ENCODE data around the gene NMT2.

DNA sequence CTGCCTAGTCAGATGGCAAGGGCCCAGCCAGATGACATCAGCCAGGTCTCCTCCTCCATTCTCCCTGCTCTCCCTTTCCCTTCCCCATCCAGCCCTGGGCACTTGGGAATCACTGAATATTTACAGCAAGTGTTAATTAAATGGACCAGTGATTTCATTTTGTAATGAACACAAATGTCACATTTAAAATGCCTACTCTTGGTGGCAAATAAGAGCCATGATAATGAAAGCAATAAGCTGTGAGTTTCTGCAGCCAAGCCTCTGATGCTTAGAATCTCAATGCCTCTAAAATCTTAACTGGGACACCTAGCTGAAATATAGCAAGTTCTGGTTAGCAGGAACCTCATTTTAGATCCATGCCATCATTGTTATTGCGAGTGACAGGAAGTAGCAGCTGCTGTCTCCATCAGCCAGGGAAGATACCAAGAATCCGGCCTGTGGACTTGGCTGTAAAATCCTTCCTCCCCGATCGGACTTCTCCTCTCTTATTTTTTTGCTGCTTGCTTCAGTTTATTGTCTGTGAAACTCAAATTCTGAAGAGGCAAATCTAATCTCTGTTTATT lies 202.2 kb downstream of the PRPF18 start:
- RRBS: no CpG with 5 or more reads among the region's 4 CpGs

GRCh38 chr10:13820921-13821423 lies 234.2 kb downstream of the PRPF18 start:
- RRBS: 82% methylated on average over 6 of the region's 13 CpGs

DNA sequence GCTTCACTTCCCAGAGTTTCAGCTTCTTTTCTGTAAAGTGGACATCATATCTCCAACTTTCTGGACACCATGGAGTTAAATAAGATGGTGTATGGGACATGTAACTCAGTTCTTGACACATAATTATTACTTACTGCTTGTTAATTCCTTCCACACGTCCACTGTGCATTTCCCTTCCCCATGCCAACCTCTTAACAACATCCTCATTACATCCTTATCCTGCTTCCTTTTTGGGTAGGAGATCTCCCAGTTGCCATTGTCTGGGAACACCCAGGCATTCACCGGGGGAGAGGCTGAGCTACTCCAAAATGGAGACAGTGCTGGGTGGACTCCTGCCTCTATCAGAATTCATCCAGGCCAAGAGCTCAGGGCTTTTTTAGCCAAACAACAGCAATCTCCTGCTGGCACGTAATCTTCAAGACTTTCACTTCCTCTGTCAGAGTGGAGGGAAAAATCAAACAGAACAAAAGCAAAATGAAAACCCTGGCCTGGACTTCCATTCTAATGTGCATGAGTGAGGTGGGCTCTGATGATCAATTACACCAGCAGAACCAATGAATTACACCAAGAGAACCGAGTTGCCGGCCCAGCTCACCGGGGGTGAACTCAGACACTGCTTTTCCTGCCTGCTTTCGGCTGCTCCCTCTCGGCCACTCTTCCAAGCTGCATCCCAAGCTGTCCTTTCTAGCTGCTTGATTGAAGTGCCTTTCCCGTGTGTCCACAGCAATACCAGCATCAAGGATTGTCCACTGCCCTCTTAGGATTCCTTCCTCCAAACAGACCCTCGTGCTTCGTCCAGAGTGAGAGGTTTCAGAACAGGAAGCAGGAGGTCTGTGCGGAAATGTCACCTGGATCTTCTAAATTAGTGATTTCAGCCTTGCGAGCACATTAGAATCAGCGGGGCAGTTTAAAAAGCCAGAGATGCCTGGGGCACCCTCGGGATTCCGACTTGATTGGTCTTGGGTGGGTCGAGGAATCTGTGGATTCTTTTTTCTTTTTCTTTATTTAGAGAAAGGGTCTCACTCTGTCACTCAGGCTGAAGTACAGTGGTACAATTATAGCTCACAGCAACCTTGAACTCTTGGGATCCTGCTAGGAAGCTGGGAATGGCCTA lies 245.2 kb downstream of the PRPF18 start:
- RRBS: no CpG with 5 or more reads among the region's 17 CpGs

DNA sequence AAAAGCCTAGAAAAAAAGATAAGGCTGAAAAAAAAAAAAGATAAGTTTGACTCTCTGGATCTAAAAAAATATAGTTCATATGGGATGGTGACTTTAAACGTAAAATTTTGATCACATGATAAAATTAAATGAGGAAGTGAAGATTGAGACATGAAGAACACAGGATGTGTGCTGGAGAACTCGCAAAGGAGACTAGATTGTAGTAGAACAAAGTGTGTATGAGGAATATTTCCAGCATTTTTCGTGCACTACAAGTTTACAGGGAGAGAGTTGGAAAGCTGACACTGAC lies 286.4 kb downstream of the PRPF18 start:
- RRBS: no CpG with 5 or more reads among the region's 3 CpGs

GRCh38 chr10:13877281-13877996 lies 290.7 kb downstream of the PRPF18 start:
- RRBS: no CpG with 5 or more reads among the region's 12 CpGs

DNA sequence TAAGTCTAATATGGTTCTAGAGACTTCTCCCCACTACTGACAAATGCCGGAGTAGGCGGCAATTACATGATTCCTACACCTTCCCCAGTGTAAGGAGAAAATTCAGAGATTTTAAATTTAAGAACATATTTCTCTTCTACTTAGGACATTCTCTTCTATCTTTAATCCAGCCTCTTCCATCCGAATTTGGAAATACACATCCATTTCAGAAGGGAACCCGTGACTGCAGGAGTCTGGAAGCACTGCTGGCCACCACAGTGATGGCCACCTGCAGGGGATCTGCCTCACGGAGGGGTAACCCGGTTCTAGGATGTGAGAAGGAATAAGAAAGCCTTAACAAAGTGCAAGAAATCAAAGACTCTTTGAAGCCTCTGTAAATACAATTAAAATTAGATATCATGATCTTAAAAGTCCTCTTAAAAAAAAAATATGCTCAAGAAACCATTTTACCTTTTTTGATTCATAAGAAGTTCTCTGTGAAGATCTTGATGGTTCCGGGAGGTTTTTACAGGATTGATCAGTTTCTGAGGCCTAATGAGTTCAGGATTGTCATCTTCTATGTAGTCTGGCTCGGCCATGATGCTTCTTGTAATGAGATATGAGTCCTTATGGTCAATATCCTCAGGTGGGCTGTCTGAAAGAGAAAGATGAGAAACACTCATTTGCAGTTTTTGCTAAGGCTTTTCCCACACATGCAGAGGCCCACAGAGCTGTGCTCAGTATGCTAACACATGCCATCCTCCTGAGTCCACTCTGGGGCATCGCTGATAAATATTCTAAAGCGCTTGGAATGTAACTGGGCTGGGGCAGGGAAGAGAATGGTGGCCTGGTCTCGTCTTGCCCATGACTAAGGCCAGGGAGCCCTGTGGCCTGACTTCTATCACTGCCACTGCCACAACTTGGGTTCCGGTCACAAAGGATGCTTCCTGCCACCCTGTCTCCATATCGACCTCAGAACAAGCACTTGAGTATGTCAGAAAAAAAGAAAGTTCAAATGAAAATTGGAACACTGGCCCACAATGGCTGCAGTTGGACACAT lies 199.5 kb upstream of the FRMD4A start:
- RRBS: no CpG with 5 or more reads among the region's 13 CpGs

DNA sequence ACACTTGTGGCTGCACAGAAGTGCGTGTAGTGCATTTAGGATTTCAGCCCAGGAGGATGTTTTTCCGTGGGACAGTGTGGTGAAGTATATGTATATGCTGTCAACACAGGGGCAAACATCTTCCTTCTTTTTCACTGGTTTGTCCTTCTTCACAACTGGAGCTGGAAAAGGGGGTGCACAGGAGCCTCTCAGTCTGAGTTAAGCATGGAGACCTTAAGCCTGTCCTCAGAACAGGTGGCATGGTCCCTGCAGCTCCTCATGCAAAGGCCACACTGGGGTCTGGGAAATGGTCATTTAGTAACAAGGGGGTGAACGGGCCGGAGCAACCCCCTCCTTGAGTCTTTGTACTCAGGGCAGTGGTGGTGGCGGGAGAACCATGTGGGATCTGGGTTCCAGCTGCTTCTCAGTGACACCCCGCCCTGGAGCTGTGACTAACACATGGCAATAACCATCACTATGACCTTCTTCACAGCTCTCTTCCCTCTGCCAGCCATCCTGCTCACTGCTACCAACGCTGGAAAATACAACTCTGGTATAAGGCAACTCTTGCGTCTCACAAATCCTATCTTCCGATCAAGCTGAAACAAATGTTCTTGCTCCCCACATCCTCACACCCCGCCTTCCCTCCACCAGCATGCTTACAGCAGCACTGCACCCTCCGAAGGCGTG lies 203.4 kb upstream of the FRMD4A start:
- RRBS: no CpG with 5 or more reads among the region's 12 CpGs

GRCh38 chr10:14535699-14536166 lies 205.0 kb upstream of the FRMD4A start:
- RRBS: no CpG with 5 or more reads among the region's 4 CpGs

- RRBS: no CpG with 5 or more reads among the region's 10 CpGs
Observed at GRCh38 chr10:14540544-14541137, 209.9 kb upstream of the FRMD4A start.

- RRBS: no CpG with 5 or more reads among the region's 6 CpGs
Observed at GRCh38 chr10:14553992-14555005, 220.4 kb downstream of the FAM107B start.

DNA sequence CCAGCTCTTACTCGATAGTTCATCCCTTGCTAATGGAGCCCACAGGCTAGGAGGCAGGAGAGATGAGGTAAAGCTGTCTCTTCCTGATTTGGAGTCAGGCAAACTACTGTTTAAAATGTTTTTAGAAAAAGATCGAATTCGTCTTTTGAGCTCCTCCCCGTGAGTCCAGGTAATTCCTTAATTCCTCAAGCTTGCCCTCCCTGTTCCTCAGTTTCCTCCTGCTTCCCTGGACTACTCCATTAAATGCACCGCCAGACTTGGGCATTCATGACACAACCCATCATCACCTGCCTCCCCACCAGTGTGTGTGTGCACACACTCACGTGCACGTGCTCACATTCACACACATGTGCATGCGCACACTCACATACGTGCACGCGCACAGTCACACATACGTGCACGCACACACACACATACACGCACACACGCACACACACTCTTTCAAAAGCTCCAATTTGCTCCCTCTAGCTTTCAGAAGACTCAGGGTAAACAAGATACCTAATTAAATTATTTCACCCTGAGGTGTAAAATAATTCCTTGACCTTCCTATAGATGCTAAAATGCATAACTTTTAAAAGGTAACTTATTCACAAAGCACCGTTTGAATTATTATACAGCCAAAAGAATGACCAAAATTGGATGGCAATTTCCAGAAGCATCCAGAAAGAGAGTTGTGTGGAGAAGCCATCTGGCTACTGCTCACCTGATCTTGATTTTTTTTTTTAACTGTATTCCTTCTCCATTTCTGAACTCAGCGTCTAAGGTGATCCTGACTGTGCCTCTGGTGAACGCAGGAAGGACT lies 216.6 kb downstream of the FAM107B start:
- RRBS: no CpG with 5 or more reads among the region's 18 CpGs

GRCh38 chr10:14563596-14563872 lies 211.2 kb downstream of the FAM107B start:
- RRBS: no CpG with 5 or more reads among the region's 2 CpGs

- RRBS: no CpG with 5 or more reads among the region's 2 CpGs
Observed at GRCh38 chr10:14602925-14603265, 171.8 kb downstream of the FAM107B start.

DNA sequence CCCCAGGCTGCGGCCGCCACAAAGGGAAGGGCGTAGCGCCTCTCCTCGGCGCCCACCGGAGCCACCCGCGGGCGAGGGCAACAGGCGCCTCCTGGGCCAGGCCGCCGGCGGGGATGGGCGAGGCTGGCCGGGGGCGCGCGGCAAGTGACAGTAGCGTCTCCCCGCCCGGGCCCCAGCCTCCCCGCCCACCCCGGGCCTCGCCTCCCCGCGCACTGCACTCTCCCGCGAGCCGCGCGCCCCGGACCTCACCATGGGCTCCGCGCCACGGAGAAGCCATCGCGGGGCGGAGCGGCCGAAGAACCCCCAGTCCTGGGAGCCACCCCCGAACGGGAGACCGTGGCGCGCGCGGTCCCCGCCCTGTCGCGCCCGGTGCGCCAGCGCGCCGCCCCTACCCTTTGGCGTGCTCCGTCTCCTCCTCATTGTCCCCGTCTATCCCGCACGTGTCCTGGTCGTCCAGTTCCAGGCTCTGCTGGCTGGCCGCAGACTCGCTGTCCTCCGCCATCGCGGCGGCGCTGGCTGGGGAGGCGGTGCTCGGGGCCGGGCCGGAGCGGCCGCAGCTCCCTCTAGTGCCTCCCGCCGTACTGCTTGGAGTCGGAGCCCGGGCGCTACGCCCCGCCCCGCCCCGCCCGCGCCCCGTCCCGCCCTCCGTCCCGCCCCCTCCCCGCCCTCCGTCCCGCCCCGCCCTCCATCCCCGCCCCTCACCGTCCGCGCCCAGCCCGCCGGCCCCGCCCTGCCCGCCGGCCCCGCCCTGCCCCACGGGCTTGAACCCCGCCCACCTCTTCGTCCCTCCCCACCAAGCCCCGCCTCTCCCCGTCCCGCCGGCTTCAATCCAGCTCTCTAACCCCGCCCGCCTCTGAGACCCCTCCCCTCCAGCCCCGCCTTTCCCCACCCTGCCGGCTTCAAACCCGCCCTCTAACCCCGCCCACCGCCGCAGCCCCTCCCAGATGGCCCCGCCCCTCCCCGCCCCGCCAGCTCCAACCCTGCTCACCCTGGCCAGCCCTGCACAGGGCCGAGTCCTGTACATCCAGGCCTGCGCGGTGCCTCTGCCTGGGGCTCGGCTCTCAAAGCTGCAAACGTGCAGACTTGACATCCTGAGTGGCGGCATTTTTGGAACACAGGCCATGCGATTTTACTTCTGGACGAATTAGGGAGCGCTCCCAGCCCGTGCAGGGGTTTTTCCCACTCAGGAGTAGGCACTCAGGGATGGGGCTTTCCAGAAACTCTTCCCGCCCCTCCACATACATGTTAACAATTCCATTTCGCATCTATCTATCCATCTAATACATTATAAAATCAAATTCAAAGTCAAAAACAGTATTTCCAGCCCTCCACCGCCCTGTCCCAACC lies at the start of gene NMT2:
Gene NMT2 (minus strand): TSS at position 583 of the 1,347 bp plus-strand sequence.
- RRBS: 2% methylated on average over 43 of the region's 135 CpGs

- RRBS: no CpG with 5 or more reads among the region's 6 CpGs
Observed at GRCh38 chr10:15245854-15246471, 77.5 kb upstream of the NMT2 start.

GRCh38 chr10:15346621-15346996 lies 24.5 kb downstream of the FAM171A1 start:
- RRBS: no CpG with 5 or more reads among the region's 3 CpGs

DNA sequence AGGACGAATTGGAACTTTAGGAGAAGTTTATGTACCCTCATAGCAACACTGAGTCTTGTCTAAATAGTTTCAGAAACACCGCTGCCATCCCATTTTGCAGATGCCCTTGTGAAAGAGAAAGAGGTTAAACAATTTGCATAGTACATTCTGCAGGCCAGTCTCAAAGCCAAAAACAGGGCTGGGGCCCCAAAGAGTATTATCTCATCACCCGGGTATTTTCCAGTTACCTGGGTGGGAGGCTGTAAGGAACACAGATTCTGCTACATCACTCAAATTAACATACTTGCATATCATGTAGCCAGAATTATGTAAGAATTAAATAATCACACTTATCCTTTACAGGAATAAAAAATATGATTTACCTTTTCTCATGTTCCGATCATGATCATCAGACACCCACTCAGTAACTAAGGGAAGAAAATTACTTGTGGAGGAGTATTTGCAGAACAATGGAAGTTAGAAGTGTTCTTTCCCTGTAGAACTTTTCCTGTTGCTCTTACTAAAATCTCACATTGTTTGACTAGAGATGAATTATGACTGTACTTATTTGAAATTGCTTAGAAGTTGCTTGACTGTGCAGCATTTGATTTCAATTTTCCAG lies 3.2 kb upstream of the FAM171A1 start:
- RRBS: no CpG with 5 or more reads among the region's 4 CpGs

DNA sequence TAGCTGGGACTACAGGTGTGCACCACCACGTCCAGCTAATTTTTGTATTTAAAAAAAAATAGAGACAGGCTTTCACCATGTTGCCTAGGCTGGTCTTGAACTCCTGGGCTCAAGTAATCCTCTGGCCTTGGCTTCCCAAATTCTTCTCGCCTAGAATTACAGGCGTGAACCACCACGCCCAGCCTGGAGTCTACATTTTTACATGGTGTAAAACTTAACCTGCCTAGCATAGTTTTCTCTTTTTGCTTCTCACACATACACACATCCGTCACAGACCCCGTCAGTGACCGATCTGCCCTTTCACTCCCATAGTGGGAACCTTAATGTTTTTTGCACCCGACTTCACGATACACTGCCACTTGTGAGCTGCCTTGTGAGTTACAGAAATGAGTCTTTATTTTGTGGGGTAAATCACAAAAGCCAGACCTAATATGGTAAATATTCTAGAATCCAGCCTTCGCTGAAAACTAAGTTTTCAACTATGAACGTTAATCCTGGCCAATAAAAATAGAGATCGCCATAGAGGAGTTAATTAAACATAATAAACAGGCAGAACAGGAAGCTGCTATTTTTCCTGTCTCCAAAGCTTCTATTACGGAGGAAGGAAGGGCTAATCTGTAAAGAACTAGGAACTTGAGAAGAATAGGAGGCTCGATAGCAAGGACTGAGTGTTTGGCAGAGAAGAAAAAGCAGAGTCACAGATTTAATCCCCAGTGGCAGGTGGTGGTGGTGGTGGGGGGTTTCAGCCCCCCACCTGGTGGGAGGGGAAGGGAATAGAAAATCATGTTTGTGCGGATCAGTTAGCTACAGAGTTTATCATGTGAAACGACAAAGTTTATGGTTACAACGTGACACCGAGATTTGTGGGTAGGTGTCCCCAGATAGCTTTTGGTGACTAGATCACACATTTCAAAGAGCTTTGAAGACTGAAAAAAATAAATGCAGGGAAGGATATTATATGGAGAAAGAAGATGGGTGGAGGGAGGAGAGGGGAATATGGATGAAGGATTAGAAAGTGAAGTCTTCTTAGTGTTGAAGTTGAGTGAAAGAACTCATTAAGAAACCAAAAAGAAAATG lies 14.7 kb upstream of the FAM171A1 start:
- RRBS: no CpG with 5 or more reads among the region's 18 CpGs

GRCh38 chr10:15737467-15738123 lies 17.9 kb upstream of the ITGA8 start:
- RRBS: no CpG with 5 or more reads among the region's 7 CpGs

GRCh38 chr10:15851528-15852258 lies 8.6 kb downstream of the MINDY3 start:
- RRBS: no CpG with 5 or more reads among the region's 6 CpGs